Zone of skin (tissue), 1 donor: ENCODE results near the genes TNNC2 and SPATA25.

- RRBS: no CpG with 5 or more reads among the region's 6 CpGs
Observed at GRCh38 chr20:45368055-45368818, 5.3 kb downstream of the SYS1 start.

- RRBS: no CpG with 5 or more reads among the region's 2 CpGs
Observed at GRCh38 chr20:45409575-45410011, 1.5 kb downstream of the DBNDD2 start.

- RRBS: 87% methylated on average over 3 of the region's 8 CpGs
Observed at GRCh38 chr20:45827155-45827674, at the start of gene TNNC2. TSS of gene TNNC2 (minus strand) at chr20:45827312.

DNA sequence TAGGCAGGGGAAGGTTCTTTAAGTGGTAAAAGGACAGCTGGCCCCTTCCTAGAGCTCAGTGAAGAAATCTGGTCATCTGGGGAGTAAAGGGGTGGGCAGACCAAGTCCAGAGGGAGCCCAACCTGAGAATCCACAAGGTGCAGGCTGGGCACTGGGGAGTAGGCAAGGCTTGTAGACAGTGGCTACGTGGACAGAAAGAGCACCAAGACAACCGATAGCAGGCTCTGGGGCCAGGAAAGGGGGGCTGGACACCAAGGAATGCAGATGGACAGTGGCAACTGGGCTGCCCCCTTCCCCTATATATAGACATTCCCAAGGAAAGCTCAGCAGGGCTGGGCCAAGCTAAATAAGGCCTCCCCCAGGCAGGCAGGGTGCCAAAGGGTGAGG lies 1.4 kb upstream of the TNNC2 start:
- RRBS: no CpG with 5 or more reads among the region's 2 CpGs

GRCh38 chr20:45842020-45842779 lies 8.6 kb downstream of the SNX21 start:
- RRBS: no CpG with 5 or more reads among the region's 8 CpGs

- RRBS: 47% methylated on average over 2 of the region's 8 CpGs
Observed at GRCh38 chr20:45887422-45887883, at the start of gene SPATA25. TSS of gene SPATA25 (minus strand) at chr20:45887622.

DNA sequence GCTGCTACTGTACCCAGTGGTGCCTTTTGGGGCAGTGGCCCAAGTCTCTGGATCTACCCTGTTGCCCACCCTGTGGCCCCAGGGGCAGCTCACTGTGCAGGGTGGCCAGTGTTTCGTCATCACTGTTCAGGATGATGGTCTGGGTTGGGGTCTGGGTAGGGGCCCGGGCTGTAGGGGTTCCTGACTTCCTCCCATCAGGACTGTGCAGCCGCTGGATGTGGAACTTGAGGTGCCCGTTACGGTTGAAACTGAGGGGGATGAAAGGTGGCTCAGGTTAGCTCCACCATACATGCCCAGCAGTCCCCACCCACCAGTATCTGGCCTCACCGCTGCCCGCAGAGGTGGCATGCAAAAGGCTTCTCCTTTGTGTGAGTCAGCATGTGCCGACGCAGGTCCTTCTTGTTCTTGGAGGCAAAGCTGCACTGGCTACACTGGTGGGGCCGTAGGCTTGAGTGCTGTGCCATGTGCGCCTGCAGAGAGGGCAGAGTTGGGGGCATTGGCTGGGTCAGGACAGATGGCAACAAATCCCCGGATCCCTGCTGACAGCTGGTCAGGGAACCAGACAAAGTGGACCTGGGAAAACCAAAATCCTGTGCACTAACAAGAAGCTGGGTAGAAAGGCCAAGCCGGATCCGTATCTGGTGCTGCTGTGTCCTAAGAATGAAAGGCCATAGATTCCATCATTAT lies 15.8 kb downstream of the PCIF1 start:
- RRBS: 94% methylated on average over 2 of the region's 14 CpGs

DNA sequence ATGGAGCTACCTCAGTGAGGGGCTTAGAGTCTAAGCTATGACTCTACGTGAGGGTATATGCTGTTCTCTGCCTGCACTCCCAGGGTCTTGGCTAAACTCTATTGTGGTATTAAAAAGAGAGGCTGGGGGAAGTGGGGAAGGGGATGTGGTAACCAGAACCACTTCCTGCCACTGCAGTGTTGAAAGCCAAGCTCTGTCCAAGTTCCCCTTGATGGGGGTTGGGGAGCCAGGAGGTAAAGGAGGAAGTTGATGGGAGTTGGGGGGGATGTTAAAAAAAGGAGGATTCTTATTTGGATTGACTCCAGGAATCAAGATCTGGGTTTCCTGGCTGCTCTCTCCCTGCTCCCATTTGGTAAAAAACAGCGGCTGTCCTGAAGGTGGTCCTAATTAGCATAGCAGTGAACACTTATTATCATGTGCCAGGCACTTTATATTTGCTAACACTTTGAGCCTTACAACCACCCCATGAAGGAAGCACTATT lies 3.5 kb upstream of the MMP9 start:
- RRBS: no CpG with 5 or more reads among the region's 2 CpGs

GRCh38 chr20:46108225-46108905 lies 9.7 kb upstream of the CD40 start:
- RRBS: no CpG with 5 or more reads among the region's 5 CpGs

DNA sequence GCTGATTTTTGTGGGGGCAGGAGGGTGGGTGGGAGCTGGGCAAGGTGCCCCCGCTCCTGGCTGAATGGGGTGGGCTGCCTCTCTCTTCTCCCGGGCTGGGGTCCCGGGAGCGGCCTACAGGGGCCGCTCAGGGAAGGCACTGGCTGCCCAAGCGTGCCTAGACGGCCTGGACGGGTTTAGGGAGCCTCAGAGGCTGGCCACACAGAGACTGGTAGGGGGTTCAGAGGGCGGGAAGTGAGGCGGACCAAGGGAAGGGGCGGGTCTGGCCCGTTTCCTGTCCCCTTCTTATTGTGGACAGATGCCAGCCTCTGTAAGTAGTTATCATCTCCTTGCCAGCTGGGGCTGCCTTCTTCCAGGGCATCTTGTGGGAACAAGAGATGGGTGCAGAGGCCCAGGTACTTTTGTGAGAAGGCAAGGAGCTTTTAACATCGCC lies 386 bp downstream of the CD40 start:
- RRBS: no CpG with 5 or more reads among the region's 13 CpGs

DNA sequence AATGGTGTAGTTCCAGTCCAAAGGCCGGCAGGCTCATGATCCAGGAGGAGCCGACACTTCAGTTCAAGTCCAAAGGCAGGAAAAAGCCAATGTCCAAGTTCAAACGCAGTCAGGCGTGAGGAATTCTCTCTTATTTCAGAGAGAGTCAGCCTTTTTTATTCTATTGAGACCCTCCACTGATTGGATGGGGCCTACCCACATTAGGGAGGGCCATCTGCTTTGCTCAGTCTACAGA lies 71.1 kb upstream of the EYA2 start:
- RRBS: no CpG with 5 or more reads among the region's 4 CpGs

- RRBS: no CpG with 5 or more reads among the region's 3 CpGs
Observed at GRCh38 chr20:46971163-46971720, 76.6 kb downstream of the EYA2 start.

GRCh38 chr20:47233514-47234137 lies 122.9 kb downstream of the ZMYND8 start:
- RRBS: no CpG with 5 or more reads among the region's 5 CpGs

GRCh38 chr20:47318828-47319393 lies 37.6 kb downstream of the ZMYND8 start:
- RRBS: 5% methylated on average over 9 of the region's 20 CpGs

DNA sequence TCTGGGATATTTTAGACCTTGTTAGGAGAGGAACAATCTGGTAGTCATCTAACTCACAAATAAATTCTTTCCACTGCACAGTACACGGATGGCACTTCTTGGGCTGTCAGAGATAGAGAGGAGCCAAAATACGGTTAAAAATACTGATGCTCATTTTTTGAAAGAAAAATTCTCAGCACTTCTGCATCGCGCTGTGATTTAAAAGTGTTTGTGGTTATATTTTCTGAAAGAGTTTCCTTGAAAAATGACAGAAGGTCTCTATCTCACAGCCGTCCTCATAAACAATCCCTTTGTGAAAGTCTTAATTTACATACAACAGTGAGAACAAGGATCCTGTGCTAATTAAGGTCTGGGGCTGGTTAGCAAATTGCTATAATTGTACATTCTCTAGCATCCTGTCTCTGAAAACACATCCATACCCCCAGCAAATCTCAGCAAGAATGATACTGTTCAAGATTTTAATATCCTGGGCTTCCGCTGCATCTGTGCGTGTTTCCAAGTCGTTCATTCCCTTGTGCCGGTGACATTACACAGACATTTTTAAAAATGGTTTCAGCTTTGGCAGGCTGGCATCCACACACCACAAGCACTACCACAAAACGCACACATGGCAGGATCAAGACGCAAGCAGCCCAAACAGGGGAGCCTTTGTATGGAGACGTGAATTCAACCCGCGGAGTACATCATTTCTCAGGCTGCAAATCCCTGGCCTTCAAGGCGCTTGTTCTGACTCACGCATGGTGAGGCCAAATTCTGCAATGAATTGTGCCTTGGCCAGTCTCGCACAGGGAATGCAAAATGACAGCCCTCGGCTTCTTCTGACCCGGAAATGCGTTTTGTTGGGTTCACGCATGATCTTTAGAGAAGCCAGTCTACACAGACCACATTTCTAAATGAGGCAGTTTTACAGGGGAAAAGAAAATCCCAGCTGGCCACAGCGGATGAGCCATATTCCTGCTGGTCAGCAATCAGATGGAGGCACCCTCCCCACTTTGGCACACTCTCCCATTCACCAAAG lies 20.3 kb downstream of the ZMYND8 start:
- RRBS: no CpG with 5 or more reads among the region's 22 CpGs

DNA sequence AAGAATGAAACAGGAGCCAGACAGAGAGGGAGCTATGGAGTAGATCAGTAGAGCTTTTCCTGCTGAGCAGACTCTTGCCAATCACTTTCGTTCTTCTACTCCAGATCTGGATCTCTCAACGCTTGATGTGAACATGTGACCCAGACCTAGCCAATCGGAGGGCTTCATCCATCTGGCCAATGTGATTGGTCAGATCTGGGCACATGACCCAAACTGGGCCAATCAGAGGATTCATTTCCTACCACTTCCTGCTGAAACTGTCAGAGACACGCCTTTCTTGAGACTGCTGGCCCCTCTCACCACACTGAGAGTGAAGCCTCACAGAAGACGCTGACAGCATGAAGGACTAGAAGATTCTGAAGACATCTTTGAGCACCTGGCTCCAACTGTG lies 44.2 kb upstream of the ZMYND8 start:
- RRBS: no CpG with 5 or more reads among the region's 5 CpGs

GRCh38 chr20:47500967-47501382 lies 712 bp upstream of the NCOA3 start:
- RRBS: no CpG with 5 or more reads among the region's 3 CpGs

DNA sequence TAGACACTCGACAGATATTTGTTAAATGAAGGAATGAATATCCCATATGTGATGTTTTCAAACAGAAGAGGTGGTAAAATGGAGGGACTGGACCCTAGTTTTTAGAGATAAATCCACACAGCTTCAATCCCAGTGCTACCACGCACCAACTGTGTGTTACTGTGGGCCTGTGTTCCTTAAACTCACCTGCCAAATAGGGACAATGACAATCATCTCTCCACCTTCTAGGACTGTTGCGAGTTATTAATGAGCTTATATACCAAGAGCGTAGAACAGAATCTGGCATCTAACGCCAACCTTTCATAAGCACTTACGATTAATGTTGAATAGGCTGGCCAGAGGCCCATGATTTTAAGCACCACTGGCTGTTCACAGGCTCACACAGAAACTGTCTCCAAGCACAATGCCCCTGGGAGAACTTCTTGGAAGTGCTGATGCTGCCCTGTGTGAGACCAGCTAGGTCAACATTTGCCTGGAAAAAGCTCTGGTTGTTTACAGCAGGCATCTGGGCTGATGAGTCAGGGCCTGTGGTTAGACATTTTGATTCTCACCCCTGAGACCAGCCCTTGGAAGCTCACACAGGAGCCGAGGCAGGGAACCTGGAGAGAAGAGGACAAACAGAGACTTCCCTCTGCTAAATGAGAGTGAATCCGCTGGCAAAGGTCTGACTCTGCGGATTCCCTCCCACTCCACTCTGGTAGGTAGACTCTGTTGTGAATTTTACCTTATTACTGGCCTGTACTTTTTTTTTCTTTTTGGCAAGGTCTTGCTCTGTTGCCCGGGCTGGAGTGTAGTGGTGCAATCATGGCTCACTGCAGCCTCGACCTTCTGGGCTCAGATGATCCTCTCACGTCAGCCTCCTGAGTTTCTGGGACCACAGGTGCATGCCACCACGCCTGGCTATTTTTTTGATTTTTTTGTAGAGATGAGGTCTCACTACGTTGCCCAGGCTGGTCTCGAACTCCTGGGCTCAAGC lies 6.8 kb upstream of the SULF2 start:
- RRBS: no CpG with 5 or more reads among the region's 15 CpGs

- RRBS: no CpG with 5 or more reads among the region's 8 CpGs
Observed at GRCh38 chr20:47797048-47797463, 11.8 kb upstream of the SULF2 start.

DNA sequence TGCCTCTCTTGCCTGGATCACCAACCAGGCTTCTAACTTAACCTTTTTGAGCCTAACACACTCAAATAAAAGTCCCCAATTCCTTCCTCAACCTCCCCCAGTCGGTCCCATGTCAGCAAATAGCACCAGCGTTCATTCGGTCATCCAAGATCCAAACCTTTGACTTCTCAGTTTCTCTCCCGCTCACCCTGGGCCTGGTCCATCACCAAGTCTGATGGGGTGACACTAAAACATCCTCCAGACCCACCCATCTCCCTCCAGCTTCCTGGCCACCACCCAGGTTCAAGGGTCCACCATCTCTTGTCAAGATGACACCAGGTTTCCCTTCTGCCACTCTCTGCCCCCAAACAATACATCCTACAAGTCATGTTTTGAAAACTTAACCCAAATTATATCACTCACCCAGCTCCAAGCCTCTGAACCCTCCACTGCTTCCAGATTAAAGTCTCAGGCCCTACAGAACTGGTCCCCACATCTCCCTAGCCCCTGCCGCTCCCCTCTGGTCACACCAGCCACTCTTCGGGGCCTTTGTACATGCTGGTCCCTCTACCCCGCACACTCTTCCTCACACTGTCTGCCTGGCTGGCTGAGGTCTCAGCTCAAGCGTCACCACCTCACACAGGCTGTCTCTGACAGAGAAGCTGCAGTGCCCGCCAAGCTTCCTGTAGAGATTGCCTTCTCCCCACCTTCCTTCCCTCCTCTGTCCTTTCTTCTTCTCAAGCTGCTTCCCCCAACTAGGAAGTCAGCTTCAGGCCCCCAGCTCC lies 192.6 kb downstream of the PREX1 start:
- RRBS: no CpG with 5 or more reads among the region's 9 CpGs